LNCaP clone FGC (cell line): Measurements from ENCODE around the genes GRM7, CPNE9 and CRELD1.

GRCh38 chr3:5187986-5188957 is 765 bp downstream of the EDEM1 start:
- RRBS, 2 experiments, result under 1 to 1% methylated on average over 34 of the region's 77 CpGs

DNA sequence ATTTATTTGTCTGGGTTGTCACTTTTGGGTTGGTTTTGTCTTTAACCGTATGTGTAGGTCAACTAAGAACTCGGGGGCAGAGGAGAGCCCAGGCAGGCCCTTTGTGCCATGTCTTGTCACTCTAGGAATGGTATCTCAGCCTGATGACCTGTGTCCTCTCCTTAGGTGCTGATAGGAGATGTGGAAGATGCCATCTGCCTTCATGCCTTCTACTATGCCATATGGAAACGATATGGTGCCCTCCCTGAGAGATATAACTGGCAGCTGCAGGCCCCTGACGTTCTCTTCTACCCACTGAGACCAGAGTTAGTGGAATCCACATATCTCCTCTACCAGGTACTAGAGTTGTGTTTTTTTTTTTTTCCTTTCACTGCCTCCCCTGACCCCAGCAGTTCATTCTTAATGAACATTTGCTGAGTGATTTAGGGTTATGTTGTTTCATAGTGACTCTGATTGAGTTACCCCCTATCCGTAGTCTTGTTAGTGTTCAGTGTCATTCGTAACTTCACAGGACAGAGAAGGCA is 20.5 kb downstream of the EDEM1 start:
- RRBS, 2 experiments, result no CpG with 5 or more reads among the region's 6 CpGs

DNA sequence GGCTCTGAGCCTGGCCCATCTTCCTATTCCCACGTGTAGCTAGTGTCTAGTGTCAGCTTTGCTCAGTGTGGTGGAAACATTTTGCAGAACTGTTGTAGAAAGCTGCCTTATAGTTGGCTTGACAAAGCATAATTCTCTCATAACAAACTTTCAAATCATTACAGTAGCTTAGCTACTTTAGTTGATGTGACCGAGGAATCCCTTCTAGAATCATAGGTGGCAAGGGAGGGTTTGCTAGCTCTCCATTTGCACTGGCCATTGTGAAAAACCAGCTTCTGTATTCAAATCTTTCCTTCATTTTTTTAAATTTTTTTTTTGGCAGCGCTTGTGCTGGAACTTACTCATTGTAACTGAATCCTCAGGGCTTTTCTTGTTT is 31.0 kb downstream of the EDEM1 start:
- RRBS, 2 experiments, result no CpG with 5 or more reads among the region's 3 CpGs

GRCh38 chr3:6860580-6861309 is at the start of gene GRM7:
GRM7 (plus strand) TSS chr3:6861115.
- RRBS, 2 experiments, result 24 to 25% methylated on average over 10 of the region's 49 CpGs

GRCh38 chr3:7205894-7206476 is 345.1 kb downstream of the GRM7 start:
- RRBS, 2 experiments, result no CpG with 5 or more reads among the region's 4 CpGs

DNA sequence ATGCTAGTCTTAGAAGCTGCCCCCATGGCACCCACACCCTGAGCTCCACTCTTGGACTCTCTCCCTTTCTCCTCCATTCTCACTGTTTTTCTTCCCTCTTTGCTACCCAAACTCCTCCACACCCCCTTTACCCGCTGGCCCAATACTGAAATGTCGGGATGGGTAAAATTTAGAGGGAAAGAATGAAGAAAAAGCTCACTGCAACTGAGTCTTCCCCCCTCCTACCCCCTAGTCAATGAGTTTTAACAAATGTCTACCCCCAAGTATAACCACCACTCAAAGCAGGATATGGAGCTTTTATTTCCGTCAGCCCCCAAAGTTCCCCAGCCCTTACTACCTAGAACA is 82.6 kb upstream of the RAD18 start:
- RRBS, 2 experiments, result no CpG with 5 or more reads among the region's 3 CpGs

DNA sequence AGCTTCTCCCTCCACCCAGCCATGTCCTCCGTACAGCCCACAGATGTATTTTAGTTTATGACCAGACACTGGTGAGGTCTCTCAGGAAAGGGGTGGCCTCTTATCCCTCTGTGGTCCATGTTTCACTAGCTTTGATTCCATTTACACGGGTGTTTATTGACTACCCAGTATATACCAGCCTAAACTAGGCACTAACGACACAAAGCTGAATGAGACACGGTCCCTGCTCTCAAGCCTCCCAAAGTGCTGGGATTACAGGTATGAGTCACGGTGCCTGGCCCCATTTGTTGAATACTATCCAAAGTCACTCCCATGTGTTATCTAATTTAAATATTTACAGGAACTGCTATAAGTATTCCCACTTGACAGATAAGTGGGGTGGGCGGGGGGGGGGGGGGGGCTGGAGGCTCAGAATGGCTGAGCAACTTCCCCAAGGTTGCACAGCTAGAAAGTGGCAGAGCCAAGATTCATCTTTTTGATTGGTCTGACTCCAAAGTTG is 125.7 kb upstream of the RAD18 start:
- RRBS, 2 experiments, result no CpG with 5 or more reads among the region's 6 CpGs

DNA sequence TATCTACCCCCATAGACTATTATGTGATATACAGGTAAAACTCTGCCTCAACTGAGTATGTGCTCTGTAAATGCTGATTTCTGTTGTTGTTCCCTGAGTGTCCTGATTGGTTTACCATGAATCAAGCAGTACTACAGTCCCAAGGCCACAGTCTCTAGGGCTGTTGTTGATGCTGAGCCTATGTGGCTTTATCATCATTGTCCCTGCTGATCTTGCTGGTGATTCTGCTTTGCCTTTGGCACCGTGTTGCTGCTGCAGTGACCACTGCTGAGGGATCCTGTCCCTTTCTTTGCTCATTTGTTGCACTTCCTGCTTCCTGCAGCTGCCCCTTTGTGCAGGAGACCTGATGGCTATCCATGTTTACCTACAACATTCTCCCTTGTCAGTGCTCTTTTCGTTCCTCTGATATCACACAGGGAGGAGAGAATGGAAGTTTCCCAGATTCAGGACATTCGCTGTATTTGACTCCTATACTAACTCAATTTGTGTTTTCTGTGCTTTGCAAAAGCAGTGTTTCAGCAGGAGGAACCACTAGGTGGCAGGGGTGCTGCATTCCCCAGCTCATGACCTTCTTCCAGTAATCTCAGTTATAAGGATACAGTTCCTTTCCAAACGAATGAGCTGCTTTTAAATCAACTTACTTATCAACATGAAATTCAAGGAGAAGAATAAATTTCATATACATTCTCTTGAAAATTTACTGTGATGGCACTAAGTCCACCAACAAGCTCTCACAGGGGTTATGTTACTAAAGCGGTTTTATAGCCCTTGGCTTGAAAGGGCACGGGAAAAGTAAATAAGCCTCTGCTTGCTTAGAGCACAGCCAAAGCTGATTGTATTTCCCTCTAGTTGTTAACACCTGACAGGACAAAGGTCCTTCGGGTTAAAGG is 9.8 kb upstream of the THUMPD3 start:
- RRBS, 2 experiments, result no CpG with 5 or more reads among the region's 7 CpGs

DNA sequence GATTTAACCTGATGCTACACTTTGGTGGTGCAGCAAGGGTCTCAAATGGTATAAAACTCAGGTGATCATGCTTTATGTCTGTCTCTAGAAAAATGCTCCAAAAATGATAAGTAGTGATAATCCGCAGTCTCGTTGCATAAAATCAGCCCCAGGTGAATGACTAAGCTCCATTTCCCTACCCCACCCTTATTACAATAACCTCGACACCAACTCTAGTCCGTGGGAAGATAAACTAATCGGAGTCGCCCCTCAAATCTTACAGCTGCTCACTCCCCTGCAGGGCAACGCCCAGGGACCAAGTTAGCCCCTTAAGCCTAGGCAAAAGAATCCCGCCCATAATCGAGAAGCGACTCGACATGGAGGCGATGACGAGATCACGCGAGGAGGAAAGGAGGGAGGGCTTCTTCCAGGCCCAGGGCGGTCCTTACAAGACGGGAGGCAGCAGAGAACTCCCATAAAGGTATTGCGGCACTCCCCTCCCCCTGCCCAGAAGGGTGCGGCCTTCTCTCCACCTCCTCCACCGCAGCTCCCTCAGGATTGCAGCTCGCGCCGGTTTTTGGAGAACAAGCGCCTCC is 1.4 kb upstream of the SETD5 start:
- RRBS, 2 experiments, result no CpG with 5 or more reads among the region's 24 CpGs

- RRBS, 2 experiments, result under 1% methylated on average over 5 of the region's 19 CpGs
These were observed 192 bp upstream of the SETD5 start for GRCh38 chr3:9397304-9397542.

GRCh38 chr3:9662710-9663198 is 13.4 kb downstream of the MTMR14 start:
- RRBS, 2 experiments, result no CpG with 5 or more reads among the region's 8 CpGs

GRCh38 chr3:9703593-9704288 is at the start of gene CPNE9:
CPNE9 (plus strand) TSS chr3:9703833.
- RRBS, 2 experiments, result 7 to 17% methylated on average over 31 to 35 of the region's 54 CpGs

GRCh38 chr3:9722222-9722703 is 9.3 kb upstream of the BRPF1 start:
- RRBS, 2 experiments, result no CpG with 5 or more reads among the region's 5 CpGs

GRCh38 chr3:9750755-9751129 is 990 bp downstream of the OGG1 start:
- RRBS, 2 experiments, result no CpG with 5 or more reads among the region's 9 CpGs

- RRBS, 2 experiments, result no CpG with 5 or more reads among the region's 11 CpGs
These were observed 788 bp downstream of the TTLL3 start for GRCh38 chr3:9810833-9811267.

DNA sequence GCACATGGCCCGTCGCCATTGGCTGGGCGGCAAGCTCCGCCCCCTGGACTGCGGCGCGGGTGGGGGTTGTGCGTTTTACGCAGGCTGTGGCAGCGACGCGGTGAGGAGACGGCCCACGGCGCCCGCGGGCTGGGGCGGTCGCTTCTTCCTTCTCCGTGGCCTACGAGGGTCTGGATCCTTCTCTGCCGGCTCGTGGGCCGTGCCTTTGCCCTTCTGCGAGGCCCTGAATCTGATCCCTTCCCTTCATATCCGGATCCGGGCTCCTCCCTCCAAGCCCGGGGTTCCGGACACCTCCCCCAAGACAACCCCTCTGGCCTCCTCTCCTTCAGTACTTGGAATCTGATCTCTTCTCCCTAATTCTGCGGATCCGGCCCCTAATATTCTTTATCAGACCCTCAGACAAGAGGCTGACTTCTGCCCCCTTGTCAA is at the start of gene CRELD1:
Gene CRELD1, plus strand, starts transcription at position 82 of the 429 bp plus-strand sequence.
- RRBS, 2 experiments, result 2 to 3% methylated on average over 8 of the region's 31 CpGs

DNA sequence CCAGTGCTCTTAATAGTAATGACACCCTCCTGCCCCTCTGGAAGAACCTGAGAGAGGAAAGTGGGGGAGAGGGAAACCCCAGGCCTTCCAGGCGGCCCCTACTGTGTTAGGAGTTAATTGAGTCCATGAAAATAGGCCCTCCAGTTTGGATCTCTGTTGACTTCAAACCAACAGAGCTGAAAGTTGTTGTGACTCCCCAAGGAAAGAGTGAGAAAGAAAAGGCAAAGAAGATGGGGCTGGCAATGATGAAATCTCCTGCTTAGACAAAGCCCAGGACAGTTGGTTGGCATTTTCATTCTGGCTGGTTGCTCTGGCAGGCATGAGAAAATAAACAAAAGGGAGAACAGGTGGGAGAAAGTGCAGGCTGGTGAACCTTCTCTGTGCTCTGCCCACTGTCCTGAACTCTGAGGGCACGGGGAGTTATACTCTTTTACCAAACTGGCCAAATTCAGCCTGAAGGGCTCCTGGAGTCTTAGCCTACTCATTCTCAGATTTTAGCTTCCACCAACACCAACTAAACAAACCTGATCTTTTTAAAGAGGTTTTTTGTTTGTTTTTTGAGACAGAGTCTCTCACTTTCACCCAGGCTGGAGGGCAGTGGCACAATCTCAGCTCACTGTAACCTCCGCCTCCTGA is 3.8 kb upstream of the PRRT3 start:
- RRBS, 2 experiments, result no CpG with 5 or more reads among the region's 3 CpGs